UCH-1 (cell line): ENCODE measurements around the gene NUDT3.

DNA sequence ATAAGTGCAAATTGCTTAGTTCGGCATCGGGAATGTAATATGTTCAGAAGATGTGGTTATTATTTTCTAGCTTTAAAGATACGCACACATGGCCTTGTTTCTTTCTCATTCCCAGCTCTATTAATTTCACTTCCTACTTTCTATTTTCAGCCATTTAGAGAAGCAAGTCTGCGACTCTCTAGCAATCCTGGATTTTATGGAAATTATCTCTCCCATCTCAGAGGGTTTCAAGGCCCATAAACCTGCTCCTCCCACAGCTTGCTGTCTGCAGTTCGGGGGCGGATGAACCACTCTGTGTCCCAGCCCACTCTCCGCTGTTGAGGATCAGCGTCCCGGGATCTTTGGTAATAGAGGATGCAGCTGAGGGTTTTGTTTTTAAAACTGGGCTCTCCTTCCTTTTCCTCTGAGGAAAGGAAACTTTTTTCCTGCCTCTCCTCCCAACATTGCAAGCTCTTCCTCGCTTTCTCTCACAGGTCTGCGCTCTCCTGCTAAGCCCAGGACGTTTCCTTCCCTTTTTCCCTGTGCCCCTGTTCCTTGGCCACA, 54.6 kb downstream of the ZBTB9 start:
- RRBS: no CpG with 5 or more reads among the region's 12 CpGs

GRCh38 chr6:33655558-33656015, 34.5 kb downstream of the ITPR3 start:
- RRBS: no CpG with 5 or more reads among the region's 10 CpGs

GRCh38 chr6:33683722-33684560, 27.6 kb downstream of the UQCC2 start:
- RRBS: no CpG with 5 or more reads among the region's 18 CpGs

DNA sequence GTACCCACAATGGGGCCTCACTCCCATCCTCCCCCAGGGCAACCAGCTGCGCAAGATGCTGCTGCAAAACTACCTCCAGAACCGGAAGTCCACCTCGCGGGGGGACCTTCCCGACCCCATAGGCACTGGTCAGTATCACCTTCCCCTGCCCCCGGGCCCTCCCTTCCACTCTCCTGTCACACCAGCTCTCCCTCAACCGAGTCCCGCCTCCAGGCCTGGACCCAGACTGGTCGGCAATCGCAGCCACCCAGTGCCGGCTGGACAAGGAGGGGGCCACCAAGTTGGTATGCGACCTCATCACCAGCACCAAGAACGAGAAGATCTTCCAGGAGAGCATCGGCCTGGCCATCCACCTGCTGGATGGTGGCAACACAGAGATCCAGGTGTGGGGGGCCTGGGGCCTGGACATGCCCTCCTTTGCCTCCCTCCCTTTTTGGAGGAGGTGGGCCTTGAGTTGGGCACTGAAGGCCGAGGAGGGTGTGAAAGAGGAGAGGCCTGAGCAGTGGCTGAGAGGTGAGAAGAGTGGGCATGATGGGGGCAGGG, 26.9 kb downstream of the UQCC2 start:
- RRBS: 92% methylated on average over 8 of the region's 15 CpGs

DNA sequence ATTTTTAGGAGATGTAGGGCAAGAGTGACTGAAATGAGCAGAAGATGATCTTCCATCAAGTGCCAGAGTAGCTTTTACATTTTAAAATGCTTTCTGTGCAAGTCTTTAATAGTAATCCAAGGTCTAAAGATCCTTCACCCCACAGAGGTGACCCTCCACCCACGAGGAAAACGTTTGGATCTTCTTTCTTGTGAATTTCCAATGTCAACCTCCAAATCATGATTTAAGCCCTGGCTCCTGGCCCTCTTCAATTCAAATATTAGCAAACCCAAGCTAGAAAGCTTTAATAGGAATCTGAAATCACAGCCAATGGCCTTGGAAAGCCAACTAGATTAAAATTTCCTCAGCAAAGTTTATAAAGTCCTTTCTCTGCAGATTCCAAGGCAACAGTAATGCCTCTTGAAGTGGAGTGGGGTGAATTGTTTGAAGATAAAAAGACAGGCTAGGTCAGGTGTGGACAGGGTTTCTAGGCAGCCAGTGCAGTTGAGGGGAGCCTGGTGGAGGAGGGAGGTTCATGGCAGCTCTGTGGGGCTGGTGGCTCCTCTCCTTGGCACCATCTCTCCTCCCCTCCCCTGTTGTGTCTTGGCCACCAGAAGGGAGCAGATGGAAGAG, 11.9 kb upstream of the UQCC2 start:
- RRBS: no CpG with 5 or more reads among the region's 2 CpGs

DNA sequence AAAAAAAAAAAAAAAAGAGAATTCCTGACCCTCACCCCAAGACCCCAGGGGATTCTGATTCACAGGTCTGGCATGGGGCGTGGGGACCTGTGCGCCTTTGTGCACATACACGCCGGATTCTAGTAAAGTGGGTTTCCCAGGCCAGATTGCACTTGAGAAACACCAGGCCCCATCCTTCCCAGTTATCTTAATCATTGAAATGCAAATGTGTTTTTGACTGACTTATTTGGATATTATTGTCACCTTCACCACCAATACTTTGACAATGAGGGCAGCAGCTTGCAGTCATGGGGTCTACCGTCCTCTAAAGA, 12.5 kb downstream of the IP6K3 start:
- RRBS: no CpG with 5 or more reads among the region's 5 CpGs

GRCh38 chr6:33741953-33742578, 4.6 kb downstream of the IP6K3 start:
- RRBS: no CpG with 5 or more reads among the region's 12 CpGs

DNA sequence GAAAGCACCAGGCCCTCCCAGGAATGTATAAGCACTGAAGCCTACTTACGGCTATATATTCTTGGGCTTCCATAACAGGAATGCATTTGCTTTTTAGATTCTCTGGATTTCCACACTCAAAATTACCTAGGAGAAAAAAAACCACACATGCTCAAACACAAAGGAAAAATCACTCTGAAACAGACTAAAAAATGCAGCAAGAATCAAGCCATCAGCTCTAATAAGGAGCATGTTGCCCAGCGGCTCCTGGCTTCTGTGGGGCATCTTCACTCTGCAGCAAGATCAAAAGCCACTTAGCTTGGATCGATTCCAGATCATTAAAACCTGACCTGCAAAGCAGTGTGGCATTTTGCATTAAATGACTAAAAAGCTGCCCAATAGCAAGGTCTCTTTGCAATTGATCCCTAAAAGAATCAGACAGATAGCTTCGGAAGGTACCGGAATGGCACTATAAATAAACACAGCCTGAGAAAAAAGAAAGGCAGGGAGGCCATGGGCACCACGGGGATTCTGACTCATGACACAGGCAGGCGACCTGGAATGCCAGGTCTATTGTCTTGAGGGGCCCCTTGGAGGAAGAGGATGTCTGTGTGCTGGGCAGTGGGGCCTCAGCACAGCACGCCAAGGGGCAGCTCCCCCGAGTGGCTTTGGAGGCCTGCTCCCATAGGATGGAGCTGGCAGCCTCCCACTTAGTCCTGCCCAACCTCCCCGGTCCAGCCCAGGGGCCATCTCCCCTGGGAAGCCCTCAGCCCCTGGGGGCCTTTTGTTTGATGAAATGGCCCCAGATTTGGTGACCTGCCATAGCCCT, 7.7 kb downstream of the LEMD2 start:
- RRBS: no CpG with 5 or more reads among the region's 10 CpGs

- RRBS: no CpG with 5 or more reads among the region's 24 CpGs
Measured at GRCh38 chr6:34234770-34235050, 2.0 kb upstream of the HMGA1 start.

DNA sequence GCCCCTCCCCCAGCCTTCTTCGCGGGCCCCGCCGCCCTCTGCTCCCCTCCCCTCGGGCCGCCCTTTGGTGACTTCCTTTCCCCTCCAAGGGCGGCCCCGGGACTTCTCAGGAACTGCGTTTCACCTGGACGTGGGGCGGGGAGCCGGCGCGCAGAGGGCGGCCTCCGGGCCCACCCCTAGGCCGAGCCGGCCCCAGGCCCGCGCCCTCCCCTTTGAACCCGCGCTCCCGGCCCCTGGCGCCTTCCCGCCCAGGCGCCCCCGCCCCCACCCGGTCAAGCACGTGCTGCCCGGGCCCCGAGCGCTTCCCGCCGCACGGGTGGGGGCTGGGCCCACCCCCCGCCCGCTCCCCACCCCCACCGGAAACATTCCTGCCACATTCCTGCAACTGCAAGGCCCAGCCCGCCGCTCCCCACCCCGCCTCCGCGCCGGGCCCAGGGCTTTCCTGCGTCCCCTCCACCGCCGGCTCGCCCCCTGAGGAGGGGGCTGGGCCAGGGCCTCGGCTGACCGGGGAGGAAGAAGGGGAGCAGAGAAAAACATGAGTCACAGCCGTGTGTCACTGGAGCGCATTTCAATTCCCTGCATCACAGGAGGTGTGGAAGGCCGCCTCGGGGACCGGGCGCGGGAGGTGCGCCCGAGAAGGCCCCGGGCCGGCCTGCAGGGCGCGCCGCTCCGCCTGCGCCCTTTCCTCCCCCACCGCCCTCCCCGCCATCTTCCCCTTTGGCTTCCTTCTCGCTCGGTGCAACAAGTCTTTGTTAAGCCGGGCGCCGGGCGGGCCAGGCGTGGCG, 1.2 kb upstream of the HMGA1 start:
- RRBS: 82% methylated on average over 34 of the region's 76 CpGs

DNA sequence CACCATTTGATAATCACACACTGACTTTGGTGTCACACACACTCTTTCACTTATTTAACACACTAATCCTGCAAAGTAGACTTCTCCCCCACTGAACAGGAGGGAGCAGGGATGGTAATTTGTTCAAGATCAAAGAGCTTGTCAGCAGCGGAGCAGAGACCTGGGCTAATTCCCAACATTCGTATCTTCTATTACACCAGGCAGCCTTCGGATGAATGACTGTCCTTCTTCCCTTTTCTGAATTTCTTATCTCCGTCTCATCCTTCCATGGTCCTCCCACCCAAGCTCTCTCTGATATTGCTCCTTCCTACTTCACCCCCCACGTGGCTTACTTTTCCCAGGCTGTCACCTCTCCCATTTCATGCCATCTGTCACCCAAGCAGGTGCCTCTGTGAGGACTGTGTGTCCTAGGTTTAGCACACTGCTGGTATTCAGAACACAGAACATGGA, 28.5 kb upstream of the SMIM29 start:
- RRBS: no CpG with 5 or more reads among the region's 5 CpGs

DNA sequence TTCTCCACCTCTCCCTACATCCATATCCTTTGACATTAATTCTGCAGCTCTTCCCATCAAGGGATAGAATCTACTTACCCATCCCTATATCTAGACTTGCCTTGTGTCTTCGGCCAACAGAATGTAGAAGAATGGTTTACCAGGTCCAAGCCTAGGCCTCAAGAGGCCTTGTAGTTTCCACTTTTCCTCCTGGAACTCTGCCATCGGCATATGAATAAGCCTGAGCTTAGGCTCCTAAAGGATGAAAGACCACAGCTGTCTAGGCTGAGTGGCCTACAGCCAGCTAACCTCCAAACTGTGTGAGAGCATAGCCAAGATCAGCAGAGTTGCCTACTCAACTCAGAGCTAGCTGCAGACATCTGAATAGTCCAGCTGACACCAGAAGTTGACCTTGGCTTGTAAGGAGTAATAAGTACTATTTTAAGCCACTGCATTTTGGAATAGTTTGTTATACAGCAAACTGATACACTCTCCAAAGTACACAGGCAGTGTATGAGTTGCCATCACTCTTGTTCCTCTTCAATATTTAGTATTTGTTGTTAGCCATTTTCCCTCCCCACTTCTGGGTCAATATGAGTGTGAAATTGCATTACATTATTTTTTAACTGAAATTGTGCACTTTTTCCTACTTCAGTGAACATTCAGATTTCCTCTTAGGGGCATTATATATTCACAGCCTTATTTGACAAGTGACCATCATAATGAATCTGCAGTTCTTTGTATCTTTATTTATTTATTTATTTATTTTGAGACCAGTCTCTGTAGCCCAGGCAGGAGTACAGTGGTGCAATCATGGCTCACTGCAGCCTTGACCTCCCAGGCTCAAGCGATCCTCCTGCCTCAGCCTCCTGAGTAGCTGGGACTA, 52.7 kb upstream of the SMIM29 start:
- RRBS: no CpG with 5 or more reads among the region's 3 CpGs

GRCh38 chr6:34392520-34393307, at the start of gene NUDT3:
Gene NUDT3 (minus strand): TSS chr6:34392669.
- RRBS: 0% methylated on average over 4 of the region's 88 CpGs

DNA sequence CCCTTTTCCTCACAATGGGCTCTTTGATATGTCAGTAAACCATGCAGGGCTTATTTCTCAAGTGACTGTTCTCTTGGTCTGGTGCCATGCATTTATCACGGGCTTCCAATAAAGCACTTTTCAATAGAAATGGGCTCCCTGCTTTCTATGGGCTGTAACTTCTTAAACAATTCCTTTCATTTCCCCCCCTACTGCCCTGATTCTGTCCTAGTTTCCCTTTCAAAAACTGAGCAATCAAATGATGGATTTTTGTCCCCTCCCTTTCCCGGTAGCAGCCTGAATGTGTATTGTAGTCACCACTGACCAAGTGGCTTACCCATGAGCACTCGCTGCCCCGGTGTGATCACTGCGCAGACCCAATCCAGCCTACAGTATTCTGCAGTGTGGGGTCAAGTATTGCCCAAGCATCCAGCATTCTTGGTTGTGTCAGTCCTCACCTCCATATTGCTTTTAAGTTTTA, 13.8 kb downstream of the RPS10 start:
- RRBS: 92% methylated on average over 3 of the region's 5 CpGs

DNA sequence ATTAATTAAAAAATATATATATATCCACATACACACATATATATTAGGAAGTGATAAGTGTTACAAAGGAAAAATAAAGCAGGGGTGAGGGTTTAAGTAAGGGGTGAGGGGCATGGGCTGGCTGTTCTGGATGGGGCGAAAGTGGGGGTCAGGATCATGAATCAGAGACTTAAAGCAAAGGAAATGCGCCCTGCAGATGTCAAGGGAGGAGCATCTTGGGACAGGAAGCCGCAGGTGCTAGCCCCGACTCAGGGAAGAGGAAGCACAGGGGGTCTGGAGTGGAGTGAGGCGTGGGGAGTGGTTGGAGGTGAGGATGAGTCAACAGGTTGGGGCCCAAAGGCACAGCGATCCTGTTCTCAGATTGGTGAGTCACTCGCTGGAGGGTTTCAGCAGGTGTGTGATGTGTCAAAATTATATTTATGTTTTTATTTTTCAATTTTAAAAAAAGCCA, 18.9 kb downstream of the PACSIN1 start:
- RRBS: no CpG with 5 or more reads among the region's 7 CpGs

- RRBS: no CpG with 5 or more reads among the region's 27 CpGs
Measured at GRCh38 chr6:34531416-34531867, 24.7 kb downstream of the SPDEF start.

DNA sequence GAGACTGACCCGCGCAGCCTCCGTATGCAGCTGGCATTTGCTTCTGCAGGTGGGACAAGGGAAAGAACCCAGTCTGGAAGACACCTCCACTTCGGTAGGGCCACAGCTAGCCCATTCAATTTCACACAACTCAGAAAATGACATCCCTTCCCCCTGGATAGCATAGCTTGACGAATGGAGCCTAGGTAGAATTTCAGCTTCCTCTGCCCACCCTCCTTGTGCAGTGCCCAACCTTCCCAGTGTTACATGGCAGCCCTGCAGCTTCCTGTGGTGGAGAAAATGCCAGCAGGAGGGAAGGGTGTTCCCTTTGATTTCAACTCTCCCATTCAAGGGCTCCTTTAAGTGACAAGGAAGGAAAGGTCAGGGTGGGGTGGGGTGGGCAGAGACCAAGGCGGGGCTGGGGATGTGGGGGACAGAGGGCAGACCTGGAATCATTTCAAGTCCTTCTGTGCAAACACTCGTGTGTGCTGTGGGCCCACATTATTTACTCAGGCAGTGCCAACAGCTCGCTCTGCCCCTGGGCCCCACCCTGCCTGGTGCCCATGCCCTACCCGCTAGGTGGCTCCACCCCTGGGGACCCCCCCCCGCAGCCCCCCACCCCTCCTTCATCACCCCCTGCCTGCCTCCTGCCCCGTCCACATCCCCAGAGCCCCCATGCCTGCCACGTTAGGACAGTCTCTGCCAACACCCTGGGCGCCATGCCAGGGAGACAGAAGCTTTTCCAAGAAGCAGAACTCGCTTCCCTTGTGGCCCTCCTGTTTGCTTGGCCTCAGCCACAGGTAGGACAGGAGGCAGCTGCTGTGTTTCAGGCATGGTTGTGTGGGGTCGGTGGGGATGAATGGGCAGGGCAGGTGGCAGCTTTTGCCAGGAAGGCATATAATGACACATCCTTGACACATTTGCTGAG, 9.5 kb downstream of the SPDEF start:
- RRBS: no CpG with 5 or more reads among the region's 15 CpGs

GRCh38 chr6:34618516-34619175, 62.5 kb upstream of the SPDEF start:
- RRBS: no CpG with 5 or more reads among the region's 5 CpGs

- RRBS: no CpG with 5 or more reads among the region's 7 CpGs
Measured at GRCh38 chr6:34663647-34664236, 32.8 kb downstream of the ILRUN start.

DNA sequence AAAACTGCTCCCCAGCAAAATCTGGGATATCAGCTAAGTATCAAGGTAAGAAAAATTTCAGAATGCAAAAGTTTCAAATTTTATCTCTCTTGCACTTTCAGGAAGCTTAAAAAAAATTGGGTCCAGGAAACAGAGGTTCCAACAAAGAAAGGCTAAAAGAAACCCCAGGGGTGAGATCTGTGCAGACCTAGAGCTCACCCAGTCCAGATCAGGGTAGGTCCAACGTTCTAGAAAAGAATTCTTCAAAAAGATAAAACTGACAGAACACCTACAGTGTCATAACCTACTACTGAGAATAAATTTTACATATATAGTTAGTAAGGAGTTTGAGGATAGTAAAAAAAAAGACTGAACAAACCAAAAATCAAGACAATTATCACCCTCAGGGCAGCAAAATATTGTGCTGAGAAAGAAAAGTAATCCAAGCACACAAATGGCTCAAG, 23.4 kb downstream of the ILRUN start:
- RRBS: no CpG with 5 or more reads among the region's 1 CpG